Uterus (tissue), 7 donors: ENCODE data around the gene LYZL4.

GRCh38 chr3:40299502-40300256, 9.8 kb upstream of the EIF1B start:
- PRO-cap, 4 experiments, result peak in 1 of 4 experiments; most common plus-strand start chr3:40300056 (in 1)
- RAMPAGE, long total RNA, 2 experiments, result no peak in any of the 2 experiments
- RRBS, result no CpG with 5 or more reads among the region's 3 CpGs

- PRO-cap, 4 experiments, result peak in 4 of 4 experiments; most common minus-strand start chr3:40309508 (in 4)
- RAMPAGE, long total RNA, 2 experiments, result no peak in any of the 2 experiments
- RRBS, result 0% methylated on average over 2 of the region's 39 CpGs
These were observed 593 bp upstream of the EIF1B start for GRCh38 chr3:40308616-40309611.

- PRO-cap, 4 experiments, result no peak in any of the 4 experiments
- RAMPAGE, long total RNA, 2 experiments, result no peak in any of the 2 experiments
- RRBS, result no CpG with 5 or more reads among the region's 5 CpGs
These were observed 3.5 kb downstream of the EIF1B start for GRCh38 chr3:40312862-40313596.

DNA sequence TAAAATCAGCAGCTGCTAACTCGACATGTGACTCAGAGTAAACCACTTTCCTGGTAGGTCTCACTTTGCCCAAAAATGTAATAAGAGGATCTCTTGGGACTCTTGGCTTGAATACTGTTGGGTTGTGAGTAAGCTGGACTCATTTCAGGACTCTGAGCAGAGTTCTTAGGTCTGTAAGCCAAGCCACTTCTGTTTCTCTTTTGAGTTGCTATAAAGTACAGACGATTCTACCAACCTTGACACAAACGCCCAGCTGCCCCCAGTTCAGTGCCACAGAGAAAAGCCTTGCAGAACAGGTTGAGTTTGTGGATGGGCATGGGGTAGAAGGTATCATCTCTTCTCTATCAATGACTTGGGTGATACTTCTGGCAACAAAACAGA, 241.2 kb downstream of the ZNF621 start:
- PRO-cap, 4 experiments, result no peak in any of the 4 experiments
- RAMPAGE, long total RNA, 2 experiments, result no peak in any of the 2 experiments
- RRBS, result no CpG with 5 or more reads among the region's 3 CpGs

DNA sequence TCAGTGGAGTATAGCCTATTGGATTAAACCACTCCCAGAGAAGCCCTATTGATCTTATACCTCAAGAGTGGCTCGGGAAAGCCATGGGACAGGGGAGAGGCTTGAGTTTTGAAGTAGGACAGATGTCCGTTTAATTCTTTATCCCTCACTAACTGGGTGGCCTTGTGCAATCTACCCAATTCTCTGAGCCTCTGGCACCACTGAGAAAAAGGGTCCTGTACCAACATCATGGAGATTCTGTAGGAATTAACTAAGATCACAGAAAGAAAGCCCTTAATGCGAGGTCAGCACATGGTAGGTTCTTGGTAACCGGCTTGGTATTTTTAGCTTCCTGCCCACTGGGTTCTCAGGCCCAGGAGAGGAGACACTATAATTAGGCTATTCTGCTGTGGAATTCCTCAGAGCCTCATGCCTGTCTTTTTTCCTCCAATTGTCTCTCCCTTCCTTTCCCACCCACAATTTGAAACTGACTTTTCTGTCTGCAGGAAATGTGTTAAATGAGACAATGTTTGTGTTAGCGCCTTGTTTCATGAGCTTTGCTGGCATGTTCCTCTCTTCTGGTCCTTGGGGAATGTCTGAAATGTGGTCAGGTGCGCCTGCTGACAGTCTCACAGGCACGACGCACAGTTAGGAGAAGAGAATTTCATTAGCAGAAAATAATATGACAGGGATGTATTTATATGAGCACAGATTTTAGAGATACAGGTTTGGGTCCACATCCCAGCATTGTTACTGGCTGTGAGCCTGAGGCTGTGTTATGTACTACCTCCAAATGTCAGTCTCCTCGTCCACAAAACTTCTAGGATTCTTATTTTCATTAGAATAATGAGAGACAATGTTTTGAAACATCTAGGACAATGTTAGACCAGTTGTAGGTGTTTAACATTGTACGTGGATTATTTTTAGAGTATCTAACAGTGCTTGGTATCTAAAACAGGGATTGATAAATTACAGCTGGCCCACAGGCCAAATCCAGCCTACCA, 223.6 kb upstream of the CTNNB1 start:
- PRO-cap, 4 experiments, result no peak in any of the 4 experiments
- RAMPAGE, long total RNA, 2 experiments, result no peak in any of the 2 experiments
- RRBS, result no CpG with 5 or more reads among the region's 10 CpGs

- PRO-cap, 4 experiments, result no peak in any of the 4 experiments
- RAMPAGE, long total RNA, 2 experiments, result no peak in any of the 2 experiments
- RRBS, result no CpG with 5 or more reads among the region's 15 CpGs
These were observed 81.8 kb upstream of the CTNNB1 start for GRCh38 chr3:41117376-41118101.

DNA sequence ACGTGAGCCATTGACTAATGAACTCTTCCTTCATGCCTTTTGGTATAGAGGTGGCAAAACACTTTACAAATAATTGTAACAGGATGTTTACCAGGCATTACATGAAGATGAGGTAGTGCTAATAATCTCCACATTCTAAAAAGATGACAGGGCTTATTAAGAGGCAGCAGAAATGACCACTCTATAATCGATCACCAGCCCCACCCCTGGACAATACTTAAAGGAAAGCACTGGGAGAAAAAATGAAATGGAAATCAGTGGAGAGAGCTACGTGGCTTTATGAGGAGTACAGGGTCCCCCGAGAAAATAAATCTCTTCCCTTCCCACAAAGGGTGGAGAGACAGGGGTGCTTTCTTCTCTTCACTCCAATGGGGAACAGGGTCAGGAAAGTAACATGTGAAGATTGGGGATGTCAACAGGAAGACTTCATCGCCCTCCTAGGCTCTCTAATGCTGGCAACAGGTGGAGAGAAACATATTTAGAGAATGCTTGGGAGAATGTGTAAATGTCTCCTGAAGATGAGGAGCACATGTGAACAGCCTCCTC, 32.1 kb upstream of the CTNNB1 start:
- PRO-cap, 4 experiments, result peak in 1 of 4 experiments; most common plus-strand start position 262 of the sequence (in 1)
- RAMPAGE, long total RNA, 2 experiments, result no peak in any of the 2 experiments
- RRBS, result no CpG with 5 or more reads among the region's 5 CpGs

- PRO-cap, 4 experiments, result no peak in any of the 4 experiments
- RAMPAGE, long total RNA, 2 experiments, result no peak in any of the 2 experiments
- RRBS, result no CpG with 5 or more reads among the region's 1 CpG
These were observed 3.6 kb downstream of the CTNNB1 start for GRCh38 chr3:41202799-41203487.

- PRO-cap, 4 experiments, result no peak in any of the 4 experiments
- RAMPAGE, long total RNA, 2 experiments, result no peak in any of the 2 experiments
- RRBS, result no CpG with 5 or more reads among the region's 5 CpGs
These were observed 11.6 kb downstream of the CTNNB1 start for GRCh38 chr3:41210858-41211359.

GRCh38 chr3:41240577-41240971, 41.3 kb downstream of the CTNNB1 start:
- PRO-cap, 4 experiments, result no peak in any of the 4 experiments
- RAMPAGE, long total RNA, 2 experiments, result no peak in any of the 2 experiments
- RRBS, result no CpG with 5 or more reads among the region's 2 CpGs

- PRO-cap, 4 experiments, result no peak in any of the 4 experiments
- RAMPAGE, long total RNA, 2 experiments, result start-site peak on the minus strand in 1 of 2 experiments, at chr3:41539530-41539604 at its widest, 5 reads per replicate
- RRBS, result no CpG with 5 or more reads among the region's 3 CpGs
These were observed 340.1 kb downstream of the CTNNB1 start for GRCh38 chr3:41539181-41540043.

DNA sequence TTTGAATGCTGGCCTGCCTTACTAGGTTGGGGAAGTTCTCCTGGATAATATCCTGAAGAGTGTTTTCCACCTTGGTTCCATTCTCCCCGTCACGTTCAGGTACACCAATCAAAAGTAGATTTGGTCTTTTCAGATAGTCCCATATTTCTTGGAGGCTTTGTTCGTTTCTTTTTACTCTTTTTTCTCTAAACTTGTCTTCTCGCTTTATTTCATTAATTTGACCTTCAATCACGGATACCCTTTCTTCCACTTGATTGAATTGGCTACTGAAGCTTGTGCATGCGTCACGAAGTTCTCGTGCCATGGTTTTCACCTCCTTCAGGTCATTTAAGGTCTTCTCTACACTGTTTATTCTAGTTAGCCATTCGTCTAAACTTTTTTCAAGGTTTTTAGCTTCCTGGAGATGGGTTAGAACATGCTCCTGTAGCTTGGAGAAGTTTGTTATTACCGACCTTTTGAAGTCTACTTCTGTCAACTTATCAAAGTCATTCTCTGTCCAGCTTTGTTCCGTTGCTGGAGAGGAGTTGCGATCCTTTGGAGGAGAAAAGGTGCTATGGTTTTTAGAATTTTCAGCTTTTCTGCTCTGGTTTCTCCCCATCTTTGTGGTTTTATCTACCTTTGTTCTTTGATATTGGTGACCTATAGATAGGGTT, 364.2 kb downstream of the CTNNB1 start:
- PRO-cap, 4 experiments, result no peak in any of the 4 experiments
- RAMPAGE, long total RNA, 2 experiments, result start-site peak on the minus strand in 1 of 2 experiments, centred at position 399 of the sequence, 29 reads per replicate
- RRBS, result no CpG with 5 or more reads among the region's 12 CpGs

DNA sequence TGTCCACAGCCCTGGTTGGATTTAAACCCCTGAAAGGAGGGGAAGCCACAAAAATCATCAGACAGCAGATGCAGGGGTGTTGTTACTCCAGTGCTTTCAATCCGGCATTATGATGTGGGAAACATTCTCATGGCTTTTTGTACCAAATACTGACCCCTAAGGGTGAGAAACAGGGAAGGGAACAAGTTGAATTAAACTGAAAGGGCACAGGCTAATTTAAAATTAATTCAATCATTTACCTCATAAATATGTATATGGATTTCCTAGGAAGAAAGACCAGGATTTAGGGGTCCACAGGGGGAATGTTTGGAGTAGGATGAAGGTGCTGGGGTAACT, 375.6 kb downstream of the CTNNB1 start:
- PRO-cap, 4 experiments, result no peak in any of the 4 experiments
- RAMPAGE, long total RNA, 2 experiments, result no peak in any of the 2 experiments
- RRBS, result no CpG with 5 or more reads among the region's 1 CpG

- PRO-cap, 4 experiments, result peak in 4 of 4 experiments; most common plus-strand start chr3:42013915 (in 3); most common minus-strand start chr3:42013508 (in 1)
- RAMPAGE, long total RNA, 2 experiments, result no peak in any of the 2 experiments
- RRBS, result 1% methylated on average over 55 of the region's 123 CpGs
These were observed 51.6 kb upstream of the ULK4 start for GRCh38 chr3:42013308-42014157.

GRCh38 chr3:42014158-42014512, 52.2 kb upstream of the ULK4 start:
- PRO-cap, 4 experiments, result peak in 4 of 4 experiments; most common plus-strand start chr3:42014210 (in 2); most common minus-strand start chr3:42014212 (in 4)
- RAMPAGE, long total RNA, 2 experiments, result no peak in any of the 2 experiments
- RRBS, result under 1% methylated on average over 9 of the region's 28 CpGs

DNA sequence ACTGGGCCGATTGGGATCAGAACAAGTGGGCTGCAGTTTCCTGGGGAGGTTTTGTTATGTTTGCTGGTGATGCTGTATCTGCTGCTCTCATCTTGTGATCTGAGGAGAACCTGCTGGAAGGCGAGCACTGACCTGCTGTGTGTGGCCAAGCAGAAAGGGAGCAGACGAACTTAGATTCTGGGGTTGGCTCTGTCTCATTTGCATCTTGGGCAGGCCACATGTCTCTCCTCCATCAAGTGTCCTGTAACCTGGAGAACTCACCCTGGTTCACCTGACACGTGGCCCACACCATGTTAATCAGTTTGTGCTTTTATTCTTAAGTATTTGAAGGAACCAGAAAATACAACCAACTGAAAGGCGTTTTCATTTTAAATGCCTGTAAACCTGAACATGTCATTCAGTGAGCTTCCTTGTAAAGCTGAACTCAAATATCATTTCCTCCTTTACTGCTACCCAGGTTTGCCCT, 33.6 kb upstream of the TRAK1 start:
- PRO-cap, 4 experiments, result no peak in any of the 4 experiments
- RAMPAGE, long total RNA, 2 experiments, result no peak in any of the 2 experiments
- RRBS, result no CpG with 5 or more reads among the region's 5 CpGs

- PRO-cap, 4 experiments, result no peak in any of the 4 experiments
- RAMPAGE, long total RNA, 2 experiments, result no peak in any of the 2 experiments
- RRBS, result no CpG with 5 or more reads among the region's 1 CpG
These were observed 77.7 kb downstream of the CCK start for GRCh38 chr3:42188338-42188647.

DNA sequence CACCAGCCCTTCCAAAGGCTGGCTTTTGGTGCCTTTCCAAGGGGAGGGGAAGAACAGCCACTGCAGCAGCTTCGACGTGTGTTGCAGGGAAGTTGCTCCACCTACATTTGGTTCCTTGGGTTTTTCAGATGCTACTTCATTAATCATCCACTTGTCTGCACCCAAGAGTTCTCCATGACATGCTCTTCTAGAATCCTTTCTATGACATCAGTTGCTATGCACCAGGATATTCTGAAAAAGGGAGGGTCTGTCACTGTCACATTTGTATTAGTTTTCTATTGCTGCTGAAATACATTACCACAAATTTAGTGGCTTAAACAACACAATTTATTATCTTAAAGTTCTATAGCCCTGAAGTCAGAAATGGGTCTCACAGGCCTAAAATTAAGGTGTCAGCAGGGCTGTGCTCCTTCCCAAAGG, at the start of gene LYZL4:
TSS of gene LYZL4 (minus strand) at position 189 of the 420 bp plus-strand sequence.
- PRO-cap, 4 experiments, result no peak in any of the 4 experiments
- RAMPAGE, long total RNA, 2 experiments, result no peak in any of the 2 experiments
- RRBS, result no CpG with 5 or more reads among the region's 2 CpGs

DNA sequence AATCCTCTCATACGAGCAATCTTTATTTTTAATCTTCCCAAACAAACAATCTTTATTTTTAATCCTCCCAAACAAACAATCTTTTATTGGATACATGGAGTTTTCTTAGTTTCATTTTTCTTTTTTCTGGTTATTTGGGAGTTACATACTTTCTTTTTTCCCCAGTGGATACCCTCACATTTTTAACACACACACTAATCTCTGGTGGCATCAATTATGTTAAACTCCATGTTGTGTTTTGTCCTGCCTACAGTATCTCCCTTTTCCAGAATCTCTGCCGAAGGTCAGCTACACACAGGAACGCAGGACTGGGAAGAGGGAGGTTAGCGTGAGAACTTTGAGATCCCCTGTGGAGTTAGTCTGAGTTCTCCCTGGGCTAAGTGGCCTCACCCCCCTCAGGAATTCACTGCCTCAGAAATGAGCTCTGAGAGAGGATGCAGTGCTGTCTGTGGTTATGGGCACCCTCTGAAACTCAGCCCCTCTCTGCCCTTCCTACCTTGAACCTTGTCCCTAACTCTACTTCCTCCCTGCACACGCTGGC, 5.6 kb upstream of the VIPR1 start:
- PRO-cap, 4 experiments, result no peak in any of the 4 experiments
- RAMPAGE, long total RNA, 2 experiments, result no peak in any of the 2 experiments
- RRBS, result no CpG with 5 or more reads among the region's 5 CpGs

DNA sequence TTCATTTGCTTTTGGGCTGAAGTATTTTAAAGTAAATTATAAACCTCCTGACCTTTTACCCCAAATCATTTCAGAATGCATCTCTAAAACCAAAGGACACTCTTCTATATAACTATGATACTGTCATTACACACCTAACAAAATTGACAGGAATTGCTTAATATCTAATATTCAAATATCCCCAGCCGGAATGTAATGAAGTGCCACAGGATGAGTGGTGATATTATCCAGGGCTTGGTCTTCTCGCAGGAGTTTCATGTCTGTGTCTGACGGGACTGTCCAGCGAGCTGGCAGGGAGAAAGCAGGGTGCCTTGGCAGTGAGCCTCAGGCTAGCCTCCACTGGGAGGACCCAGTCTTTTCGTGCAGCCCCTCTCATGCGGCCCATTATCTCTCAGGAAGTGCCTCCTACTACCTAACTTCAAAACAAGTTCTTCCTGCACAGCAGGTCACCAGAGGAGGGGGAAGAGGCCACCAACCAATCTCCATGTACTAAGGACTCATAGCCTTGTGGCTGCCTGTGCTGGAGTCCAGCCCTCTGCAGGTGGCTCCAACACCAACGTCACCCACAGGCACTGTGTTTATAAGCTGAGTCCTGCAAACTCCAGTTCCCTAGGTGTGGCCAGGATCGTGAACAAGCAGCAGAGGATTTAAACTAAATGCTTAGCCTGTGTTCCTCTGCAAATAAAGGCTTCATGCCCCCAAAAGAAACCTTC, 4.7 kb downstream of the VIPR1 start:
- PRO-cap, 4 experiments, result peak in 2 of 4 experiments; most common plus-strand start position 604 of the sequence (in 2); most common minus-strand start position 482 of the sequence (in 1)
- RAMPAGE, long total RNA, 2 experiments, result no peak in any of the 2 experiments
- RRBS, result no CpG with 5 or more reads among the region's 8 CpGs